ENCODE measurements around a stretch of chr17.

GRCh38 chr17:1714028-1714812 is 4.0 kb upstream of the TLCD2 start:
- PRO-cap = bidirectional peak, plus-strand start at chr17:1714902, minus-strand start at chr17:1714673

GRCh38 chr17:1736231-1736935 is 6.3 kb upstream of the SERPINF2 start:
- PRO-cap = no peak

DNA sequence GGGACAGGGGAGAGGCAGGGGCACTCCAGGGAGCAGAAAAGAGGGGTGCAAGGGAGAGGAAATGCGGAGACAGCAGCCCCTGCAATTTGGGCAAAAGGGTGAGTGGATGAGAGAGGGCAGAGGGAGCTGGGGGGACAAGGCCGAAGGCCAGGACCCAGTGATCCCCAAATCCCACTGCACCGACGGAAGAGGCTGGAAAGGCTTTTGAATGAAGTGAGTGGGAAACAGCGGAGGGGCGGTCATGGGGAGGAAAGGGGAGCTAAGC is 248 bp downstream of the SERPINF1 start:
- PRO-cap = no peak

DNA sequence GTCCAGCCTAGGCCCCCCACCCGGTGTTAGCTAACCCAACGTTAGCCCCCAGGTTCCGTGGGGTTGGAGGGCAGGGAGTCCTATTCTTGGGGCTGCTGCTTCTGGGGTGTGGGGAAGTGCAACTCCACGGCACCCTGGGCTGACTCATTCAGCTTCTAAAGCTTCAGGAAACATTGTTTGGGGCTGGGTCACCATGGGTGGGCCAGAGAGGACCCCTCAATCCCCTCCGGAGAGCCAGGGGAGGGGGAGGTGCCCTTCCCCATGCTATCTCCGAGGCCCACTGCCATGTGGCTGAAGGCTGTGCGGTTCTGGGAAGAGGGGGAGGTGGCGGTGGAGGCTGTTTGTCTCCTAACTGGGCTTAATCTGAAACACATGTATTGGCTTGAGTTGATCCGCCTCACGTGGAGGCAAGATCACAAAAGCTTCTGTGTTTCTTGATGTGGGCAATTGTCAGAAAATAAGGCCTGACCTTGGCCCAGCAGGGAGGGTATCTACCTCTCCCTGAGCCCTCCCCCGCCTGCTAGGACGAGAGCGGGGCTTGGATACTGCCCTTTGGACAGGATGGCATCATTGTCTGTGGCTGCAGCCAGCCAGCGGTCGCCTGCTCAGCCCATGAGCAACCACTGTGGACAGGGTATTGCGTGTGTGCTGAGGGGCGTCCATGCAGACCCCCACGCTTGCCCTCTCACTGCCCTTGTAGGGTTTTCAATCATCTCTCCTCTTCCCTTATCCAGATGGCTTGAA is 1.2 kb downstream of the SERPINF1 start:
- PRO-cap = no peak

- PRO-cap = no peak
Observed at GRCh38 chr17:1766829-1767227, 5.0 kb downstream of the SERPINF1 start.

- PRO-cap = no peak
Observed at GRCh38 chr17:1770890-1771264, 9.0 kb downstream of the SERPINF1 start.

DNA sequence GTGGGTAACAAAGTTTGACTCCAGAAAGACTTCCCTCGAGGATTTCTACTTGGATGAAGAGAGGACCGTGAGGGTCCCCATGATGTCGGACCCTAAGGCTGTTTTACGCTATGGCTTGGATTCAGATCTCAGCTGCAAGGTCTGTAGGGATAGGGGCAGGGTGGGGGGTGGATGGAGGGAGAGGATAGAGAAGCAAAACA is 13.1 kb downstream of the SERPINF1 start:
- PRO-cap = no peak

- PRO-cap = no peak
Observed at GRCh38 chr17:1879160-1879710, 49.4 kb downstream of the RPA1 start.

DNA sequence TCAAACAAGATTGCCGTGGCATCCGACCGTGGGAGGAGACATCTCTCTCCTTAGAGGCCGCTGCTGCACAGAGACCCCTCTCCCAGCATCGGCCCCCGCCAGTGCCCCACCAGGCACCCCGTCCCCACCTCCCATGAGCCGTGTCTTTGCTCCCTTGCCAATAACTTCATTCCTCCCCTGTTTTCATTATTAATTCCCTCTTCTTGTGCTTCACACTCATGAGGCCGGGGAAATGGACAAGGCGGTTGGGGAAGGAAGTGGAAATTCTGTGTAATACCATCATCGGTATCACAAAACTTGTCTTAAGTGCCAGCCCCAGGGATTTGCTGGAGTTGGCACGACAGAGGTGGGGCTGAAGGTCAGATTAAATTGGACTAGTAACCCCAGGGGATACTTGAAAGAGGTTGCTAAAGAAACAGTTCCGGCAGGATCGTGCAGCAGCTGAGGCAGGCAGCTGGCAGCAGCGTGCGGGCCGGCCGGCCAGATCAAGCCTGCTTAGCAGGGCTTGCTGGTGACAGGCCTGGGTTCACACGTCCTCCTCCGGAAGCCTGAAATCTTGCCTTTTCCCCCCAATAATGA is 66.8 kb downstream of the RTN4RL1 start:
- PRO-cap = no peak

GRCh38 chr17:2023275-2024124 is 1.6 kb downstream of the RTN4RL1 start:
- PRO-cap = no peak

- PRO-cap = no peak
Observed at GRCh38 chr17:2056883-2057704, 2.2 kb downstream of the HIC1 start.

DNA sequence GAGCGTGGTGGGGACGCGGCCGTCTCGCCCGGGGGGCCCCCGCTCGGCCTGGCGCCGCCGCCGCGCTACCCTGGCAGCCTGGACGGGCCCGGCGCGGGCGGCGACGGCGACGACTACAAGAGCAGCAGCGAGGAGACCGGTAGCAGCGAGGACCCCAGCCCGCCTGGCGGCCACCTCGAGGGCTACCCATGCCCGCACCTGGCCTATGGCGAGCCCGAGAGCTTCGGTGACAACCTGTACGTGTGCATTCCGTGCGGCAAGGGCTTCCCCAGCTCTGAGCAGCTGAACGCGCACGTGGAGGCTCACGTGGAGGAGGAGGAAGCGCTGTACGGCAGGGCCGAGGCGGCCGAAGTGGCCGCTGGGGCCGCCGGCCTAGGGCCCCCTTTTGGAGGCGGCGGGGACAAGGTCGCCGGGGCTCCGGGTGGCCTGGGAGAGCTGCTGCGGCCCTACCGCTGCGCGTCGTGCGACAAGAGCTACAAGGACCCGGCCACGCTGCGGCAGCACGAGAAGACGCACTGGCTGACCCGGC is 2.9 kb downstream of the HIC1 start:
- PRO-cap = no peak

- PRO-cap = no peak
Observed at GRCh38 chr17:2064293-2065748, 9.9 kb downstream of the HIC1 start.

DNA sequence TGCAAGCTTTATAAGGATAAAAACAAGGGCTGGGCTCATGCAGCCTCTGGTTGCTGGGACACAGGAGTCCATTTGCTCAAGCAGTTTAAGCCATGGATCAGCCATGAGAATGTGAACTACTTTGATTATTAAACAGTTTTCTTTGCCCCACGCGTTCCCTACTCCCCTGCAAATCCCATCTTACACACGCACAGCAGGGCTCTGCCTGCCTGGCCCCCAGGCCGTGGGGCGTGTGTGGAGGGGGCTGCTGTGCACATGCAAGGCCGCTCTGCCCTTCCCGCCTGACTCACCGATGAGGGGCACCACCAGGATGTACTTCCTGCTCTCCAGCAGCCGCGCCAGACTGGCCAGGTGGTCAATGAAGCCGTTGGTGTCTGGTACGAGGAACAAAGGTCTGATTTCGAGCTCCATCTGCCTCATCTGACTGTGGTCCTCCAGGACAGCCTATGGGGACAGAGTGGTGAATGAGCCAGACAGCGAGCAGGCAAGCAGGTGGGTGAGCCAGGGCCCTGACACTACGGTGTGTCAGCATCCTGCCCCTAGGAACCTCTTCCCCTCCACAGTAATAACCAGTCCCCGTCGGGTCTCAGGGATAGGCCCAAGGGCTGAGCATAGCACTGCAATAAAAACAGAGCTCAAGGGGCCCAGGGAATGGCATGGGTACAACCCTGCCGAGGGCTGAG is 13.7 kb downstream of the HIC1 start:
- PRO-cap = no peak

DNA sequence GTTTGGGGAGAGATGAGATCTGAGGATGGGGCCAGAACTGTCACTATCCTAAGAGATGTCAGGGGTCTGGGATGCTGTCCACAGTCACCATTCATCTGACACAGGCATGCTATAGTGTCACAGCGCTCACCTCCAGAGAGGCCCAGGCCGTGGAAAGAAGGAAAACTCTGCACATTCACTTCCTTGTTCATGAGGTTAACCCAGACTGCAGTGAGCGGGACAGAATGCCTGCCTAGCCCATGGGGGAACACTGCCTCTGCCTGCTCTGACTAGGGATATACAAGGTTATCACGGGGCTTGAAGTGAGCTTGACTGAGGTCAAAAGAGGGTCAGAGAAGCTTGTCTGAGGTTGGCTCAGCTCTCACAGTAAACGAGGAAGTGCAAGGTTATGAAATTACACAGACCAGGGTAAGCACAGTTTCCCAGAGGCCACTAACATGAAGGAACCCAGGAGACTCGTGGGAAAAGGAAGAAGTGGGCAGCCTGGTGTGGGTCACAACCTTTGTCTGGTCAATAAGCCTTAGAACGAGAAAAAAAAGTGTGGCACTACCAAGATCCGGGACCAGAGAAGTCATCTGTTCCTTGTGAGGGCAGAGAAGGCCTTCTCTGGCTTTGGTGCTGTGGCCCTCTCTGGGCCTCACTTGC is 28.7 kb downstream of the HIC1 start:
- PRO-cap = no peak

GRCh38 chr17:2090098-2090586 is 35.2 kb downstream of the HIC1 start:
- PRO-cap = no peak

DNA sequence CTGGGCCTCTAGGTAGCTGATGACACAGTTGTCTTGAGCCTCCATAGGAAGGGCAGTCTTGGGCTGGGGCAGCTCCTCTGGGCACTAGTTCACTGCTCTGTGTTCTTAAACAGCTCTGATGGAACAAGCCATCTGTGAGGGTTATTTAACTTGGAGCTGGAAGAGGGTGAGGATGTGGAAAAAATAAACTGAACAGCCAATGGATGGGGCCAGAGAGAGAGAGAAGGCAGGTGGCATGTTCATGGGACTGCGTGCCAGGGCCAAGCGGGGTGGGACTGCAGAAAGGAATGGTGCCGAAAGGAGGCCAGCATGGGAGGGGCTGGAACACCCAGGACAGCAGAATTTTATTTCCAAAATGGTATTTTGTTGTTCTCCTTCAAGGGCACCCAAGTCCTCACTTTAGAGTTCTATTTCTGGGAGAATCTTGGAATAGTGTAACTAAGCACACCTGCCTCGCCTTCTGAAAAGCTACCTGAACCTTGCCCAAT is 52.7 kb downstream of the HIC1 start:
- PRO-cap = no peak

DNA sequence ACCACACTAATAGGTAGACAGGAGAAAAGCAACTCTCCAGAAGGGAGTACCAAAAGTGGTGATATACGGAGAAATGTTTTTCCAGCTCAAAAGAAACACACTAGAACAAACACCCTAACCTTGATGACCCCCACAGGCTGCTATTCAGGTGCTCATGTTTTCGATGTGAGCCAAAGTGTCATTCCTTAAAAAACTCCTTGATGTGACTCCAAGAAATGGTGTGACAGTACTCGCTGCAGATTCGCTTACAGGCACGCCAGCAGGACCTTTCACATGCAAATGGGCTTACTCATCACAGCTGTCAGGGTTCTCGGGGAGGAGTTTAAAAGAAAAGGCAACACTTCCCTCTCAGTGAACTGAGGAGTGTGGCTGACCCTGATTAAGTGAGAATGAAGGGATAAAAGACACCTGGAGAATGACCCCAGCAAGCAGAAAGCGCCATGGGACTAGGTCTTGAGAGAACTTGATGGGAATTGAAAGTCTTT is 82.4 kb downstream of the HIC1 start:
- PRO-cap = no peak

- PRO-cap = no peak
Observed at GRCh38 chr17:2192376-2193084, 111.1 kb downstream of the SMG6 start.

GRCh38 chr17:2213097-2213596 is 90.4 kb downstream of the SMG6 start:
- PRO-cap = no peak